Peyer's patch (tissue), 4 donors: ENCODE results near the gene ABCC6.

GRCh38 chr16:15016211-15016669 lies 39.6 kb downstream of the NTAN1 start:
- PRO-cap: no peak
- RAMPAGE, long total RNA, 4 experiments: no peak in any of the 4 experiments

DNA sequence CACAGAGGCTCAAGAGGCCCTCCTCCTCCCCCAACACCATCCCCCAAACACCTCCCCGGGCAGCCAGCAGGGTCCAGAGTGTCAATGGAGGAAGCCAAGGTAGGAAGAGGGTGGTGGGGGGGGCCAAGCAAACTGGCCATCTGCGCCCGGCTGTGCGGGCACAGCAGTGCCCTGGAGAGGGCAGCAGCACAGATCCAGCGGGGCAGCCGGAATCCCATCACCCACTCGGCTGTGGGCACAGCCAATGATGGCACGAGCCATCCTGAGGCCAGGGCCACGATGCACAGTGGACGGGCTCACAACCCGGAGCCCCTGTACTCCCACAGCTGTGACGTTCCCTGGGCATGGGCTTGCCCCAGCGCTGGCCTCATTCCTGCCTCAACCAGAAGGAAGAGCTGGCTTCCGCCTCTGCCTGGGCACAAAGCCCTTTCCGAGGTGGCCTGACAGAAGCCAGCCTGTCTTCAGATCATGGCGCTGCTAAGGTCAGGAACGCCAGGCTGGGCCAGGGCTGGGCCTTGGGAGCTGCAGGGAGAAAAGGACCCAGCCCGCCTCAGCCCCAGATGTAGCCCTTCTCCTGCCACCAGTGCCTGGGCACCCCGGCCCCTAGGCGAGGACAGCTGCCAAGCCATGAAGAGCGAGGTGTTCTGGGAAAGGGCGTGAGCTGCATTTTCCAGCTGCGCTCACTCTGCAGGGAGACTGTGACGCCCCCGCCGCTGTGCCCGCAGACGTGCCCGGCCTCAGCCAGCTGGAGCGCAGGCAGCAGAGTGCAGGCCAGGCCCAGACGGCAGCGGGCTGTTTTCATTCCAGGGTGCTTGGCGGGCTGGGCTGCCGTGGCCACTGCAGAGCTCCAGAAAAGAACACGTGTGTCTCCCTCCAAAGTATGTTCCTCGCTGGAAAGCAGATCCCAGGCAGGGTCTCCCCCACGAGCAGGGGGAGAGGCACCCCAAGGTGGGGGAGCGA lies 51.3 kb upstream of the RRN3 start:
- PRO-cap: no peak
- RAMPAGE, long total RNA, 4 experiments: no peak in any of the 4 experiments

GRCh38 chr16:15435582-15435948 lies 1.2 kb downstream of the BMERB1 start:
- PRO-cap: no peak
- RAMPAGE, long total RNA, 4 experiments: no peak in any of the 4 experiments

DNA sequence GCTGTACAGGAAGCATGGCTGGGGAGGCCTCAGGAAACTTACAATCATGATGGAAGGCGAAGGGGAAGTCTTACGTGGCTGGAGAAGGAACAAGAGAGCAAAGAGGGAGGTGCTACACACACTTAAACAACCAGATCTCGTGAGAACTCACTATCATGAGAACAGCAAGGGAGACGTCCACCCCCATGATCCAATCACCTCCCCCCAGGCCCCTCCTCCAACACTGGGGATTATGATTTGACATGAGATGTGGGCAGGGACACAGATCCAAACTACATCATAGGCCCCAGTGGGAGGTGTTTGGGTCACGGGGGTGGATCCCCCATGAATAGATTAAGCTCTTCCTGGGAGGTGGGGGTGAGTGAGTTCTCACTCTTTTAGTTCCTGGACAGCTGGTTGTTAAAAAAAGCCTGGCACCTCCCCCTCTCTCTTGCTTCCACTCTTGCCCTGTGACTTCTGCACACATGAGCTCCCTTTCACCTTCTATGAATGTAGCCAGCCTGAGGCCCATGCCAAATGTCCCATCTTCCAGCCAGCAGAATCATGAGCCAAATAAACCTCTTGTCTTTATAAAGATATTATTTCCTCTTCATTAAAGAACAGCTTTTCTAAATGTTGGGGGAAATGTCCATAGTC lies 79.2 kb downstream of the MARF1 start:
- PRO-cap: no peak
- RAMPAGE, long total RNA, 4 experiments: no peak in any of the 4 experiments

- PRO-cap: no peak
- RAMPAGE, long total RNA, 4 experiments: no peak in any of the 4 experiments
These were observed 68.9 kb downstream of the MARF1 start for GRCh38 chr16:15573896-15574558.

DNA sequence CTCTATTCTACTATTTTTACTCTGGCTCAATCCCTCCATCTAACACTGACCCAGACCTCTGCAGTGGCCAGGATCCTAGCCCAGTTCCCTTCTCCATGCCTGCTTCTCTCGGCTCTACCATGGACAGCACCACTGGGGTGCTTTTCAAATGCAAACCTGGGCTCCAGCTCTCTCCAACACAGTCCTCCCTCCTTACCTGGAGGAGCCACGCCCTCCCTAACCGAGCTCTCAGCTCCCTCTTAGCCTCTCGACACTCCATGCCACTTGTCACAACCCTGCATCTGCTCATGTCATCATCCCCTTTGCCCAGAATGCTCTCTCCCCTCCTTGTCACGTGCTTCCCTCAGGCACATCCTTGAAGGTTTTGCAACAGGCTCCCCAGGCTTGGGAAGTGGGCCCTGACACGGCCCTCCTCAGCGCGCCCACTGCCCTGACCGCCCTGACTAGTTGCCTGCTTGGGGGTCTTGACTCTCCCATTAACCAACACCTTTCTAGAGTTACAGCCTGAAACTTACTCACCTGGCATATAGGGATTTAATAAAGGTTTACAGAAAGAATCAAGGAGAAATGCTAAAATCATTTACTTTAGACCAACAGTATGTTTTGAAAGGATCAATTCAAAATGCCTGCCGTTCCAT lies 41.6 kb downstream of the MARF1 start:
- PRO-cap: no peak
- RAMPAGE, long total RNA, 4 experiments: start-site peak on the minus strand in 2 of 4 experiments, centred at positions 205 to 301 of the sequence, 10 to 12 reads per replicate

GRCh38 chr16:15705992-15706556 lies 56.0 kb downstream of the NDE1 start:
- PRO-cap: no peak
- RAMPAGE, long total RNA, 4 experiments: no peak in any of the 4 experiments

DNA sequence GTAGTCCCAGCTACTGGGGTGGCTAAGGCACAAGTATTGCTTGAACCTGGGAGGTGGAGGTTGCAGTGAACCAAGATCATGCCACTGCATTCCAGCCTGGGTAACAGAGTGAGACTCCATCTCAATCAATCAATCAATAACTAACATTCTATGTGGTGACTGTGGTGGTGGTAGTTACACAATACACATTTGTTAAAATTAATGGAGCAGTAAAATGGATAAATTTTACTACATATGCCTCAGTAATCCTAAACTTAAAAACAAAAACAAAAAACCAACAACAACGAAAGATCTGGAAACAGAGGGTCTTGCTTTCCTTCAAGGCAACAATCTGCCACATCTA lies 78.0 kb downstream of the NDE1 start:
- PRO-cap: no peak
- RAMPAGE, long total RNA, 4 experiments: no peak in any of the 4 experiments

DNA sequence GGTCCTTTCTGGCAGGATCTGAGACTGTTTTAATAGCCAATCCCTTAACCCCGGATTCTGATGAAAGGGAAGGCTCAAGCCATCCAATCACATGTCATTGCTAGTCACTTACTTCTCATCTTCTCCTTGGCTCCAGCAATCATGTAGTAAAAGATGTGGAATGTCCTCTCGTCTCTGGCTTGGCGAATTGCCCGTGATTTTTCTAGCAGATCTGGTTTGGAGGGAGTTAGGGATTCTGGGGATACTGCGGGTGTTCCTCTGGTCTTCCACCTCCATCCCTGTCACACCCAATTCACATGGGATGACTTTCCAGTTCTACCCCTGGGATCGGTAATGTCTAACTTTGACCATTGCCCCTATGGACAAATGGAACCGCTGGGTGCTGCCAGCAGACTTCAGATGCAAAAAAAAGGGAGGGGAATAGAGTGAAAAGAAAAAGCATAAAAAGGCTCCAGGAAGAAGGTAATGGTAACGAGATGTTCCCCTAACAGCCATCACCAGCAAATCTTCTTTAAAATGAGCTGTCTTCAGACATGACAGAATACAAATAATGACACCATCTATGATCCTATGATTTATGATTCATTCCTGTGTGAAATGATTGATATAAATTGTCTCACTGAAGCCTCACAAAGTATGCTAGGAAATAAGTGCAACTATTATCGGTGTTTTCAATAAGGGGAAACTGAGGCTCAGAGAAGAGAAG lies 80.7 kb downstream of the MYH11 start:
- PRO-cap: no peak
- RAMPAGE, long total RNA, 4 experiments: no peak in any of the 4 experiments

GRCh38 chr16:15822887-15823796 lies 33.7 kb downstream of the MYH11 start:
- PRO-cap: no peak
- RAMPAGE, long total RNA, 4 experiments: no peak in any of the 4 experiments

- PRO-cap: no peak
- RAMPAGE, long total RNA, 4 experiments: no peak in any of the 4 experiments
These were observed 21.3 kb downstream of the ABCC1 start for GRCh38 chr16:15970804-15971003.

DNA sequence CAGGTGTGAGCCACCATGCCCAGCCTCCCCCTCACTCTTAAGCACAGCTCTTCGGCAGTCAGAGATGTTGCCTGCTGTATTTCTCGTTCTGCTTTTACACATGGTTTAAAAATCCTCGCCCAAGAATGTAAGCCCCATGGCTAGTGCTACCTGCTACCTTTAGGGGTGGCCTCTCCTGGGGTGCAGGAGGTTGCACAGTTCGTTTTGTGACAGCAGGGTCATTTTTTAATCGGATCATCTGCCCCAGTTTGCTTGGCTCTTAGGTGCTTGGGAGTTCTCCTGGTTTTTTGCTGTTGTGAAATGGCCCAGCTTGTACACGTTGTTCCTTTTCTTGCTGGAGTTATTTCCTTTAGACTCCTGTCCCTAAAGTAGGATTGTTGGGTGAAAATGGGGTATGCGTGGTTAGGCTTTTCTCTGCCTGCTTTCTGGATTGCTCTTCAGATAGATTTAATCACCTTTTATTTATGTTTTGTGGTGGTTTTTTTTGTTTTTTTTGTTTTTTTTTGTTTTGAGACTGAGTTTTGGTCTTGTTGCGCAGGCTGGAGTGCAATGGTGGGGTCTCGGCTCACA lies 25.7 kb downstream of the ABCC1 start:
- PRO-cap: no peak
- RAMPAGE, long total RNA, 4 experiments: no peak in any of the 4 experiments

GRCh38 chr16:15983747-15984408 lies 34.5 kb downstream of the ABCC1 start:
- PRO-cap: no peak
- RAMPAGE, long total RNA, 4 experiments: no peak in any of the 4 experiments

DNA sequence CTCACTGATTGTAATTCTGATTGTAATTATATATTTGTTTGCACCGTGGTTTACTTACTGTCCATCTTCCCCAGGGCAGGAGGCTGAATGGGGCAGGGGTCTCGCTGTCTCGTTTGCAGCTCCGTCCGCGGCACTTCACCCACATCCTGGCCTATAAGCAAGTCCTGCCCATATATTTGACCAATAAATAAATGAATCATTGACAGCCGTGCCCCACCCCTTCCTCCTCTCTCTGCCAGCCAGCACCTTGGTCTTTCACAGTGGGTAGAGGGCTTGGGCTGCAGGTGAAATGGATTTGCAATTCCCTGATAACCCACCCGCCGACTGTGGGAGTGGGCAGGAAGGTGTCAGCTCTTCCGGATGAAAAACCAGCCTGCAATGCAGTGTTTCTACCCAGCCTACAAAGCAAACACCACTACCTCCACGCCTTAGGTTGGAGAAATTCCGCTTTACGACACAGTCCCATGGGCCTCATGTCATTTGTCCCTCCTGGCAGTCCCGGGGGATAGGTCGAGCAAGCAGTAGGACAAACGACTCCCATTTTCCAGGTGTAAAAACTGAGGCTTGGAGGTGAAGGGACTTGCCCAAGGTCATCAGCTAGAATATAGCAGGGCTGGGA lies 78.9 kb downstream of the ABCC1 start:
- PRO-cap: unidirectional peak, minus-strand start at position 148 of the sequence
- RAMPAGE, long total RNA, 4 experiments: no peak in any of the 4 experiments

- PRO-cap: no peak
- RAMPAGE, long total RNA, 4 experiments: no peak in any of the 4 experiments
These were observed 96.3 kb downstream of the ABCC1 start for GRCh38 chr16:16045442-16046302.

- PRO-cap: no peak
- RAMPAGE, long total RNA, 4 experiments: no peak in any of the 4 experiments
These were observed 86.9 kb downstream of the ABCC6 start for GRCh38 chr16:16136309-16136821.

- PRO-cap: no peak
- RAMPAGE, long total RNA, 4 experiments: start-site peak on the minus strand in 1 of 4 experiments, at chr16:16223466-16223471 at its widest, 96 reads per replicate
These were observed at the start of gene ABCC6 for GRCh38 chr16:16223387-16223754. Gene ABCC6, minus strand, starts transcription at chr16:16223494.

DNA sequence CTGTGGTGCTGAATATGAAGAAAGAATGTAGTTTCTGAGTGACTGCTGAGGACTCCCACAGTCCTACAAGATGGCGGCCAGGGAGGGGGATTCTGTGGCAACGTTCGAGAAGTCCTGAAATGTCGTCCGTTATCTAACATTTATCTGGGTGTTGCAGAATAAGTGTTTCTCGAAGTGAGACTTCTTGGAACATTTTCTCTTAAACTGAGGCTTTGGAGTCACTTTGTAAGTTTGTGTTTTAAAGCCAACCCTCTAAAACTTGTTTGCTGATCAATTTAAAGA lies 530.4 kb downstream of the XYLT1 start:
- PRO-cap: no peak
- RAMPAGE, long total RNA, 4 experiments: no peak in any of the 4 experiments

GRCh38 chr16:17105232-17106337 lies 365.2 kb downstream of the XYLT1 start:
- PRO-cap: no peak
- RAMPAGE, long total RNA, 4 experiments: no peak in any of the 4 experiments

DNA sequence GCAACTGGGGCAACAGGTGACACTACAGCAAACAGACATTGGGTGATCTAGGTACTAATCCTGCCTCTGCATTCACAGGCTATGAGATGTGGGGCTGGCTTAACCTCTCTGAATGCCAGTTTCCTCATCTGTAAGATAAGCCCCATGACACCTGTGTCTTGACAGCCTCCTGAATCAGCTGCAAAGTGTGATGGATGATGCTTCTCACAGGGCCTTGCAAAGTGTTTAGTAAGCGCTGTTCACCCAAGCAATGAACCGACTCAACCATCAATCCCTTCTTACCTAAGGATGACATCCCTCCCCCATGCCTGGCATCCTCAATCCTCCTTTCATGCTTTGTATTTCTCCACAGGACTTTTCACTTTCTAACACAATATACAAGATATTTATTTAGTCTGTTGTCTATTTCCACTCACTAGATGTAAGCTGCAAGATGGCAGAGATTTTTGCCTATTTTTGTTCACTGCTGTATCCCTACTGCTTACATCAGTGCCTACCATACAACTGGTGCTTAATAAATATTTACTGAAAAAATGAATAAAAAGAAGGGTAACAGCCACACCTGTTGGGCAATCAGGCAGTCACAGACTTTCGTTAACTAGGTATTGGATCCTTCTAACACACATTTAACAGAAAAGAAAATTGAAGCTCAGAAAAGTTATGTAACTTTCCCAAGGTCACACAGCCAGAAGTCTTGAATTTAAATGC lies 322.6 kb downstream of the XYLT1 start:
- PRO-cap: no peak
- RAMPAGE, long total RNA, 4 experiments: start-site peak on the minus strand in 1 of 4 experiments, centred at position 142 of the sequence, 10 reads per replicate